Progenitor cell of endocrine pancreas (in vitro differentiated cells): ENCODE measurements around a stretch of chr1.

DNA sequence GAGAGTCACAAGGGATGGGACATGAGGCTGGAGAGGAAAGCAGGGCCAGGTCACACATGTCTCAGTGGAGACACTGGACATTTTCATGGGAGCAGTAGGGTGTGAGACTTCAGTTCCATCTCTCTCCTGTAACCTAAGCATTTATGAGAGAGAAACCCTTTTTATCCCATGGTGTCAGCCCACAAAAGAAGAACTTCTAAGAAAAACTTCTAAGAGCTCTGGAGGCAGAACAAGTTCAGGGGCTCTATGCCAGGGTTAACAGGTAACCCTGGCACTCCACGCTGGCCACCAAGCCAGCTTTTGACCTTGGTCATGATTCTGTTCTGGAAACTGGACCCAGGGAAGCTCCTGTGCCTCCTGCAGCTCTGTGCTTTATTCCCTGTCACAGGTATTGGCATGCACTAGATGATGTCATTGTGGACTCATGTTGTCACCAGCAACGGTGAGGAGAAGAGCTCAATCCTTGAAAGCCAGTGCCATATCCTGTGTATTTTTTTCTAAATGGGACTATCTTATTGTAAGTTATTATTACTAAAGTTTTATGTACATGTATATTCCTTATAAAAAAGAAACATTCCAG, 56.6 kb upstream of the GCLM start:
- PRO-cap: no peak

DNA sequence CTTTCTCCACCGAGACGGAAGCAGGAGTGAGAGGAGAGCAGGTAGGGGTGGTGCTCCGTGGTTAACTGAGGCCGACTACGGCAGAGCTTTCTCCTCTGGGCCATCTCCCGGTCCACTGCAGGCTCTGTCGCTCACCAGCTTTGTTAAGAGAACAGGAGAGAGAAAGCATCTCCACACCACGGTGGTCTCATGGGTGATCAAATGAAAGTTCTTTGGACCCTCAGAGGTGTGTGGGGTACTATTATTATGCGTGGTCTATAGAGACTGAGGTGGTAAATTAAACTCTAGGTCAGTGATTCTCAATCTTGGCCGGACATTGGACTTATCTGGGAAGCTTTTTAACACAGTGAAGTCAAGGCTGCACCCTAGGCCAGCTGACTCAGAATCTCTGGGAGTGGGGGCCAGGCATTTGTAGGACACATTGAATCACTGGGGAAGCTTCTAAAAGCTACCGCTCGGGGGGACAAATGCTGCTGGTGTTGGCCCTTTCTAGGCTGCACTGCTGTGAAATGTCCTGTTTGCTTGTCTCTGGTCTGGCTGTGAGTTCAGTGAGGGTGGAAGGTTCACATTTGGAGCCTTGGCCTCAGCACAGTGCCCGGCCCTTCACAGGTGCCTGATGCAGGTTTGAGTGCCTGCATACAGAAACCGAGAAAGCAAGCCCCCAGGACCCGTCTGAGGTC, 24.9 kb downstream of the ABCA4 start:
- PRO-cap: no peak

DNA sequence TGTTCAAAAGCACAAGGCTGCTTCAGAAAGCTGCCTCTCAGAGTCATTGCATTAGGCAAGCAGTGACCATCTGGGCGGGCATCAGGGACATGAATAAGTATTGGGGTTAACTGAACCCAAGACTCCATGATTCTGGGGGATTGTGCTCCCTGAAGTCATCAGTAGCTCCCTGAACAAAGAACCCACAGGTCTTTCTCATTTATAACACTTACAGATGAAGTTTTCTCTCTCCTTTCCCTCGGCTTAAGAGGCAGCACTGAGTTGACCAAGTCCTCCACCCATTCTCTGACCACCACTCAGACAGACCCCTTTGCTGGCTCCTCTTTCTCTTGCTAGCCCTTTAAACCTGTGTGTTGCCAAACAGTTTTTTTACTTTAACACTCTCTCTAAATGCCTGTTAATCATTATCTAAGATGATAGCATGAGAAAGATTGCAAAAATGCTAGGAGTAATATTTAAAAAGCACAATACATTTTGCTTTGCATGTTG, 76.9 kb upstream of the ARHGAP29 start:
- PRO-cap: no peak

DNA sequence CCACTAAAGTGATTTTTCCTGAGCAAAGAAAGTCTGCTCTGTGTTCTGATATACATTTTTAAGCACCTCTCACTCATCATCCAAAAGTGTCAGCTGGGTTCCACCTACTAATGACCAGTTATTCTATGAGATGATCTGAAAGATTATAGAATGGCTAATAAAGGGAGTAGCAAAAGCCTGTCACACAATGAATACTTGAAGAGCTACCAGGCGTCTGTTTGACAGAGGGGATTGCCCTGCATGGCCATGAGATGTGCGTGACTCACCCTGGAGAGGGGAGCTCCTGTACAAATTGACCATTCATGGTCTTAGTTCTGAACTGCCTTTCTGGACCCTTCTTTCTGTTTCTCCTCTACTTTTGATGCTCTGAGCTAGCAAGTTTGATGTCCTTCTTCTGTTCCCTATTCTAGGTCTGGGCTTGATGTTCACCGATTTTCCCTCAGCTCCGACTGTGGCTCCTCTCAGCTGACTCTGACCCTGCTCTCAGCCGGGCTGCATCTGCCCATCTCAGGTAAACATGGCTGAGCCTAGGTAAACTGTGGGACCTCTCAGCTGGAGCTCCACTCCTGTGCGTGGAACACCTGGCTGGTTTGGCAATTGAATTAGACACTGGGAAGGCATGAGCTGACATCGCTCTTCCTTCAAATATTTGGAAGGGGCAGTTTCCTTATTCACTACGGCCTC, 85.1 kb upstream of the ABCD3 start:
- PRO-cap: no peak

DNA sequence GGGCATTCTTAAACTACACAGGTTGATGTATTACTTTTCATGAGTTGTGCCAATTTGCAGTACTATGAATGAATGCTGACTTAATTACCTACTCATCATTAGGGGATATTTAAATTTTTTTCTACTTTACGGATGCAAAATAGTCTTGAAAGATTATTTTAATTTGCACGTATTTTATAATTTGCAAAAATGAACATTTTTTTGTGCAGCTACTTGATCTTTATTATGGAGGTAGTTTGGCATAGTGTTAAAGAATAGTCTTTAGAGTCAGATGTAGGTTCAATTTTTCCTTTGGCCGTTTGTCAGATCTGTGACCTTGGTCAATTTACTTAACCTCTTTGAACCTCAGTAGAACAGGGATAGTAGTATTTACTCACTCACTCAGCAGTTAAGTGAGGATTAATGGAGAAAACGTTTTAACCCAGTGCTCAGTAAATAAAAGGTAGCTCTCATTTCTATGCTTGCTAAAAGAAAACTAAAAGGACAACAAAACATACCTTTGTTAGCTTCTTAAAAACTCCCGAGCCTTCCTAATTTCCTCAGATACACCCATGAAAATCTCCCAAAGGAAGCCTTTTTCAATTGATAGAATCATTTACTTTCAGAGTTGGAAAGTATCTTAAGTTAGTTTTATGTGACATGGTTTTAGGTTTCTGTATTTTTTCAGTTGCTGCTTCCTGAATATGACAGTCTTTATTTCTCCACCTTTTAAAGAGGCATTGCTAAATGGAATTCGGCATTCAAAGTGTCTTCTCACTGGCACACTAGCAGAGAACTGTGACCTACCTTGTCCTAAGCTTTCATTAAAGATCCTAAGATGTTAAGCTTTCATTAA, 7.6 kb downstream of the ABCD3 start:
- PRO-cap: no peak

- PRO-cap: no peak
Measured at GRCh38 chr1:94498311-94499233, 43.0 kb downstream of the F3 start.

DNA sequence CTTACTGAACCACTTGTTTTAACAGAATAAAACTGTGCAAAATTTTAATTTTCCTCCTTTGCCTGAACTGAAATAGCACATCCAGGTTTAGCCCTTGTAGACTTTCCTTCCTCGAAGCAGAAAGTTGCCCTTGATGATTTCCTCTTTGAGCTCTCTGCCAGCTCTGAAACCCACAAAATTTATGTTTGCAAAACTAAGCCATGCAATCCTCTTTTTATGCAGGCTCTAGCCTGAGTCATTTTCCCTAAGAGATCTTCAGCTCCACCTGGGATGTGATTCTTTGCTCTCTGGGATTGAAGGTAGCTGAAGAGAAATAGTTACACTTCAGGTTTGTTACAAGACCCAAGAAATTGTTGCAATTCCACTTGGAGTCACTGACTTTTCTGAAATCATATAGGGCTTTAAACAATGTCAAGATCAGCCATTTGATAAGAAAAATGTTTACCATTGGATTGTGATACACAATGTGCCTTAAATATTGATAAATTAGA, 1.5 kb upstream of the F3 start:
- PRO-cap: no peak

DNA sequence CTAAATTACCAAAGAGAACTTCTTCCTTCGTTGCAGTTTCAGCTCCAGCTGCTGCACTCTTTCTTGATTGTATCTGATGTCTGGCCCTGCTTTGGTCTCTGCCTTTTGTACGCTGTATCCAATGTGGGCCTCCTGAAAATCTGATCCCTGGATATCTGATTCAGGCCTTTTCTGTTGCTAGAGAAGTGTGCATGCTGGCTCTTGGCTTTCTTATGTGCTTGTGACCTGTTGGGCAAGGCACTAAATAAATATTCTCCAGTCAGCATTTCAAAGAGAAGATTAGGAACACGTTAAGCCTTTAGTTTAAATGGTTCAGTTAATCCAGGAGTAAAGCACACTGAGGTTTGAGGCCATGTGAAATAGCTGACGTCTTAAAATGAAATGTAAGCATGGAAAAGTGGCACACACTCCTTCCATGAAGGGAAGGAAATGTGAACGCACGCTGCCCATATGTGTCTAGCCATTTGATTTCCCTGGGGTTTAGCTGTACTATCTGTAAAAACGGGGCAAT, 9.3 kb upstream of the F3 start:
- PRO-cap: no peak

DNA sequence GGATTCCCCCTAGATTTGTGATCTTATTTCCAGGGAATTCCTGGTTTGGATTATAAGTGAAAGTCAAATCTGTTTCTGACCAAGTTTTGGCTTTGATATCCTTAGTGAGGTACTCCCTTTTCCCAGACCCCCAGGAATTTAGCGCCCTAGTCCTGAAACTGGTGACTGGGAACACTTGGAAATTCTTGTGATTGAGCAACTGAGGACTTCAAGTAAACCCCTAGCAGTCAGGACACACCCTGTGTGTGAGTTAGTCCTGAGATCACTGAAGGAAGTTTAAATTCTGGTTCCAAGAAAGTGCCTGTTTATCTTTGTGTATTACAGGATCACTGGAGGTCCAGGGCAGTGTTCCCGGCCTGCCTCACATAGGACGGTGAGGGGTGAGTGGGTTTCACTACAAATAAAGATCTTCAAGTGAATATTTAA, 95.1 kb upstream of the F3 start:
- PRO-cap: no peak

GRCh38 chr1:94769051-94769632, 51.0 kb upstream of the SLC44A3 start:
- PRO-cap: no peak

DNA sequence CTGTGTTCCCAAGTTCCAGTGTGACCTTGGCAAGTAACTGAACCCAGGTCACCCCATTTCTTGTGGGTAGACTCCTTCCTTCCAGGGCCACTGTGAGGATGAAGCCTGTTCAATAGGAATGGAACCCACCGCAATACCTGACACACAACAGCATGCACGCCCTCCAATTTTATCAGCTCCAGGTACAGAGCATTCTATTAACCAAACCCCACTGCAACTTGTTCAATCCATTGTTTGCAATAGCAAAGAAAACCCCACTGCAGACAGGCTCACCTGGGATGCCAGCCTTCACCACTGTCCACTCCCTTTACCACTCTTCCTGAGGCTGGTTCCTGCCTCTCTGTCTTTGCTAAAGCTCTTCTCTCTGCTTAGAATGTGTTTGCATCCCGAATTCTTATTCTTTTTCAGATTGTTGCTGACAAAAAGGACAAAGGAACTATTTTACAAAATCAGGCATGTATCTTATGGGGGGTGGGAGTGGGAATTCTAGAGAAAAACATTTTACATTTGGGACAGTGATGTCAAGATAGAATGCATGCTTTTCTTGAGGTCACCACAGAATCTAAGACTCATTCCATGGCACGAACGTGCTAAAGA, 16.2 kb downstream of the CNN3 start:
- PRO-cap: no peak

DNA sequence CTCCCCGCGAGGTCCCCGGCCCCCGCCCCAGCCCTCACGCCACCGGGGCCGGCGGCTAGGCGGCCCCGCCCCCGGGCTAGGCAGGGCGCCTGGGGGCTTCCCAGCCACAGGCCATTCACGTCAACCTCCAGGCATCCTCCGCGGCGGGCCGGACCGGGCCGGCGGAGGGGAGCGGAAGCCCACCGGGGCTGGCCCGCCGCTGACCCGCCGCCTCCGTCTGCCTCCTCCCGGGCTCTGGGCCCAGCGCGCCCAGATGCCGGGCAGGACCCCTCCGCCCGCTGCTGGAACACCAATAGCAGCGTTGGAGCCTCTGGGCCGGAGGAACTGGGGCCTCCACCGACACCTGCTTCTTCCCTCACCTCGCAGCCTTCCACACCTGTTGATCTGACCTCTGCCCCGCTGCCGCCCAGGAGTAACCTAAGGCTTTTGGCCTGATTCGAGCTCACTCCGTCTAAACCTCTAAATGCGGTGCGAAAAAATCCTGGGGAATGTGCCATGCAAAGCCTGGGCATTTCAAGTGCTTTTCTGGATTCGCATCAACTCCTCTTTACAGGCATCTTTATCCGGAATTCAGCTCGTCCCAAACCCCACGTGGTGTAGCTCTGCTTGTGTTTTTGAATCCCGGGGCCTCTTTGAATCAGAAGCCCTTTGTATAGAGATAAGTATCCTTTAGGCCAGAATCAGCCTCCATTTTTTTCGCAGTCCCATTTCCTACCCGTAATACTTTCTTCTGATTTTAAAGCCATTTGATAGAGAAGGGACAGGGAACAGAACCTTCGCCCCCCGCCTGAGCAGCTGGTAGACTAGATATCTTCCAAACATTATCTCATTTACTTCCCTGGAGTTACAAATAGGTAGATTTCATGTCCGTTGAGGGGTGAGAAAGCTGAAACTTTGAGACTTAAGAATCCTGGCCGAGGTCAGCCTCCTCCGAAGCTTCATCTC, 645 bp upstream of the CNN3 start:
- PRO-cap: bidirectional peak, plus-strand start at position 114 of the sequence, minus-strand start outside the sequence; bidirectional peak, plus-strand start at position 733 of the sequence, minus-strand start at position 634 of the sequence

GRCh38 chr1:94955637-94956536, 29.0 kb upstream of the CNN3 start:
- PRO-cap: no peak

GRCh38 chr1:94980172-94980732, 53.3 kb upstream of the CNN3 start:
- PRO-cap: no peak

- PRO-cap: no peak
Measured at GRCh38 chr1:95042165-95042876, 30.4 kb downstream of the ALG14 start.

- PRO-cap: no peak
Measured at GRCh38 chr1:95197776-95198518, 36.1 kb upstream of the RWDD3 start.

- PRO-cap: no peak
Measured at GRCh38 chr1:96794497-96795586, 73.3 kb downstream of the PTBP2 start.

DNA sequence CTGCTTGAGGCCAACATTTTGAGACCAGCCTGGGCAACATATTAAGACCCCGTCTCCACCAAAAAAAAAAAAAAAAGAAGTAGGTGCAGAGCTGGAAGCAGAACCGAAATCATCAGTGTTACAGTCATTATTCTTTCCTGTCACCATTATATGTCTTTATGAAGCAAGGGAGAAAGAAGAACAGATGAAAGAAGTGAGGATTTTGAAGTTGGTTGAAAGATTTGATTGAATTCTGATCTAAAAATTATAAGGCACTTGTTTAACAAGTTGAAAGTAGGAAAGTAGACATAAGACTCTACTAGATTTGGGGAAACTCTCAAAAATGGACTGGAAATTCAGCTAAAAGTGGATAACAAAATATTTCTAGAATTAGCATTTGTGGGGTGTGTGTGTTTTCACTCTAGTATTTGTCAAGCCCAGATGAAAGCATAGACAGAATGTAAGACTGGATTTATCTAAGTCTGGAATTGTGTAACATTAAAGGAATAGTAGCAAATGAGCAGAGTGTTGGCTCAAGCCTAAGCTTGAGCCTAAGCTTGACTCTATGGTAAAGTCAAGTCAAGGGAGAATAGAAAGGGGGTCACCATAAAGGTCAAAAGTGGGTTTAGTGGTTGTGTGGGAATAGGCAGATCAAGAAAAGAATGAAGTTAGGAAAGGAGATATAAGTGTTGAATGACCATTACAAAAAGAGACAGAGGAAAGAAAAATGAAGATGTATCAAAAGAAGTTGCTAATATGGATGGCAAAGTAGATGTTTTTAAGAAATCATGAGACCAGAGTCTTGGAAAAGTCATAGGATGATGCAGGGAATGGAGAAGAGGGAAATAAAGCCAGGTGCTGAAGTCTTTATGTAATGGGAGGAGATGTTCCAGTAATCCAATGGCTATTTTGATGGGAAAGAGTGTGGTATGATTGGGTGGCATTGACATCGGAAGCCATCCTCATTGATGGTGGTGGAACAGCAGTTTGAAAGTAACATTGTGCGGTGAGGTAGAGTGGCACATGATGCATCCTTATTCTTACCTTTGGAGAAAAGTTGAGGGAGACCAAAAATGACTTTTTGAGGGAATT, 75.0 kb downstream of the PTBP2 start:
- PRO-cap: no peak

DNA sequence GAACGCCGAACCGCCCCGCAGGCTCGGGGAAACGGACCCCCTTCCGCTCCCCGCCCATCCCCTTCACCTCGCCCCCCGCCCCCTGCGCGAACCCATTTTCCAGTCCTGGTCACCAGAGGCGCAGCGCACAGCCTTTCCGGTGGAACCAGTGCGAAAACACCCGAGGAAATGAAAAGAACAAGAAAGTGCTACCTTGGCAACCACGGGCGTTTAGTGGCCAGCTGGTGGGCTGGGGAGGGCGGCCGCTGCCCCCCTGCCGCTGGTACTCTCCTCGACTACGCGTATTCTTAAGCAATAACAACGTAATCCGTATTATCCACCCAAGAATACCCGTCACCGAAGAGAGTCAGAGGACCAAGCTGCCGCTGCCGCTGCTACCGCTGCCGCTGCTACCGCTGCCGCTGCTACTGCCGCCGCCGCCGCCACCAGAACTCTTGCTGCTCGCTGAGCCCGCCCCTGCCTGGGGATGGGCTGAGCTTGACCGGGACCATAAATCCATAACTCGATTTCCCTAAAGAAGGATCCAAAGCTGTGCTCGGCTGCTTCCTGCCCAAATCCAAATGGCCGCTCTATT, 125.1 kb upstream of the DPYD start:
- PRO-cap: no peak

DNA sequence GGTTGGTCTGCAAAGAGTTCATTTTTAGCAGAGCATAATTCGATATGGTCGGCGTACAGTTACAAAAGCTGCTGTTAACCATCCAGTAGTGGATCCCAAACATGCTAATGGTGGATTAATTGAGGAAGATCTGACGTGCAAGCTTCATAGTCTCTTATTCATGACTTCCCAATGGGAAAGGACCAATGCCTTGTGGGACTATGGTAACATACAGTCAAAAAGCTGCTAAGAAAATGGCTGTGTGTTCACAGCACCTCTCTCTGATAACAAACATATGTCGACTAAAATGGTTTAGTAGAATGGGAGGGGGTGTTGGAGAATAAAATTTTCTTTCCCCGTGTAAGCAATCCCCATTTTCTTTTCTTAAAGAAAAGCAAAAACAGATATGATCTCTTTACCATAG, 128.9 kb upstream of the DPYD start:
- PRO-cap: no peak